CD14-positive monocyte (primary cell): ENCODE measurements around the gene SEL1L3.

- CAGE, long polyA plus RNA = no peak
Measured at GRCh38 chr4:21697428-21698074, 251.0 kb downstream of the KCNIP4 start.

- CAGE, long polyA plus RNA = no peak
Measured at GRCh38 chr4:22491034-22491478, 24.8 kb downstream of the ADGRA3 start.

- CAGE, long polyA plus RNA = no peak
Measured at GRCh38 chr4:22599108-22600173, 83.6 kb upstream of the ADGRA3 start.

GRCh38 chr4:22634497-22634989, 118.7 kb upstream of the ADGRA3 start:
- CAGE, long polyA plus RNA = no peak

GRCh38 chr4:23118227-23118791, 602.4 kb upstream of the ADGRA3 start:
- CAGE, long polyA plus RNA = no peak

DNA sequence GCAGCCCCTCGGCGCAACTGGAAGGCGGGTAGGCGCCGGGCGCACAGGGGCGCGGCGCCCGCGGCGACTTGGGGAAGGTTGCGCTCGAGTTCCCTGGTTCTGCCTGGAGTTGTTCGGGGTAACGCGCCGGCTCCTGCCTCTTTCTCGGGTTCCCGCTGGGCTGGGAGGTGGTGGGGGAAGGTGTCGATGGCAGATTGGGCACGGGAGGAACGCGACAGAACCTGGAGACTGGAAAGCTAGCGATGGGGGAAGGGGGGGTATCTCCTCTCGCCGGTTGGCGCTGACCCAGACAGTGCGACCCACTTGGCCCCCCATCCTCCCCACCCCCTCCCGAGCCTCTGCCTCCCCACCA, 112.4 kb downstream of the DHX15 start:
- CAGE, long polyA plus RNA = no peak

- CAGE, long polyA plus RNA = no peak
Measured at GRCh38 chr4:24849070-24849657, 53.8 kb downstream of the SOD3 start.

DNA sequence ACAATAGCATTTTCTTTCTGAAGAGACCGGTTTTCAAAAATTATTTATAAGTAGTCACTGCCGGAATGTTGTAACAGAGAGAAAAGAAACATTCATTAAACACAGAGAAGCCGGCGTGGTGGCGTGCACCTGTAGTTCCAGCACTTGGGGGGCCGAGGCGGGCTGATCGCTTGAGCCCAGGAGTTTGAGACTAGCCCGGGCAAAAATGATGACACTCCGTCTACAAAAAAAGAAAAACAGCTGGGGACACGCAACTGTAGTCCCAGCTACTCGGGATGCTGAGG, 855 bp downstream of the ZCCHC4 start:
- CAGE, long polyA plus RNA = no peak

DNA sequence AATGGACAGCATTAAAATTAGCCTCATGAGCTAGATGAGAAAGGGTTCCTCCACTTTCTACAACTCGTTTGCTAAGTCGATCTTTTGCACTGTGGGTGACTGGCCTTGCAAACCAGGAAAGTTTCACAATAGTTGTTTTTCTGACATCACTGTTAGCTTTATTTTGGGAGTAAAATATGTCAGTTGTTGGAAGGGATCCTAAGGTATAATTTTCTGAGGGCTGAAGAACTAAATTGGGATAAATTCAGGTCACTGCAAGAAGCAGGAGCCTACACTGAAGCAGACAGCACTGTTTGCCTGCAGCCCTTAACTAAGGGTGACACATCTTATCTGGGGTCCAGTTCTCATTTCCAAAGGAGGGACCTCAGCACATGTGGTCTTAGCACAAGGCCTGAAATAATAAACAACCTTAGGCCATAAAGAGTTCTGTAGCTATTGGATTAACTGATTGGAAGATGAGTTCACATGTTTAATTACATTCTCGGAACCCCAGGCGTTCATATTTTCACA, 29.2 kb downstream of the ANAPC4 start:
- CAGE, long polyA plus RNA = no peak

DNA sequence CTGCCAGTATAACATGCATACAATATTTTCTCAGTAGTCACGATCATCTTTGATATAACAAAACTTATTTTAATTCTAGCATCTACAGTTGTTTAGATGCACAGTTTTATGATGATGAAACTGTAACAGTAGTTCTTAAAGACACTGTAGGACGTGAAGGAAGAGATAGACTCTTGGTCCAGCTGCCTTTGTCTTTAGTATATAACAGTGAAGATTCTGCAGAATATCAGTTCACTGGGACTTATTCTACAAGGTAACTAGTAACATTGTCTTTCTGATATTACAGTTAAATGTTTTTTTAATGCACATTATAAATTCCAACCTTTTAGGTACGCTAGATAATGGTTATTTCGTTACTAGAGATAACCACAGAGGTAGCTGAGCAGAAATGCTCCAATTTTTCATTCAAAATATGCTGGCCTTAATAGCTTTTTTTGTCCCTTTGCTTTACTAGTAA, 39.3 kb downstream of the ANAPC4 start:
- CAGE, long polyA plus RNA = no peak

DNA sequence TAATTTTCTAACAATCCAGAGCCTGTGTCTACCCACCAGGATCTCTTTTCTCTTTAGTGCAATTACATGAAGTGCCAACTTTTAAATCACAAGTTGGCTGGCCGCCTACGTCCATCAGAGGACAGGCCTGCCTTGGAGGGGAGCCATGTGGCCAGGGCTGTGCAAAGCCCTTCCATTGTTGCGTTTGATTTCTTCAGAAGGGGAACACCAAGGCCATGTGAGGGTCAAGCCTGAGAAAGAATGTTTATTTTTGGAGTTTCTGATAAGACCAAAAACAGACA, 63.3 kb downstream of the ANAPC4 start:
- CAGE, long polyA plus RNA = no peak

DNA sequence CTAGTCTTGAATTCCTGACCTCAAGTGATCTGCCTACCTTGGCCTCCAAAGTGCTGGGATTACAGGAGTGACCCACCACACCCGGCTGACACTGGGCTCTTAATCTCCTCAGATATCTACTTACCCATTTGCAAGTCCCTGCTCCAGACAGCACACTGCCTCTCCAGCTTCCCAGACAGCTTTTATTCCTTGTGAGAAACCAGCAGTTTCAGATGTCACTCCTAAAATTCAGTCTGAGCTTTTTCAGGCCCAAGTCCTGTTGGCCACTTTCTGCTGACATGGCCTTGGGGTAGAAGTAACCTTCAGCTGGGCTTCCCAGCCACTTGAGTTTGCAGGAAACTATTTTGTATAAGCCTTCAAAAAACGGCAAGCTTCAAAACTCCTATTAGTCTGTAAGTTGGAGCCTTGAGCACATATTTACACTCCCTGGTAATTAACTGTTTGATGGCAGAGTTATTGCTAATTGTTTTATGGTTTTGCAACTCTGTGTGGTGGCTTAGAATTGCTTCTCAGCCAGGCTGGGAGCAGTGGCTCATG, 86.6 kb upstream of the SLC34A2 start:
- CAGE, long polyA plus RNA = no peak

GRCh38 chr4:25862646-25863405, at the start of gene SEL1L3:
SEL1L3 (minus strand) TSS chr4:25862988.
- CAGE, long polyA plus RNA = no peak

GRCh38 chr4:25874558-25875043, 11.8 kb upstream of the SEL1L3 start:
- CAGE, long polyA plus RNA = no peak

DNA sequence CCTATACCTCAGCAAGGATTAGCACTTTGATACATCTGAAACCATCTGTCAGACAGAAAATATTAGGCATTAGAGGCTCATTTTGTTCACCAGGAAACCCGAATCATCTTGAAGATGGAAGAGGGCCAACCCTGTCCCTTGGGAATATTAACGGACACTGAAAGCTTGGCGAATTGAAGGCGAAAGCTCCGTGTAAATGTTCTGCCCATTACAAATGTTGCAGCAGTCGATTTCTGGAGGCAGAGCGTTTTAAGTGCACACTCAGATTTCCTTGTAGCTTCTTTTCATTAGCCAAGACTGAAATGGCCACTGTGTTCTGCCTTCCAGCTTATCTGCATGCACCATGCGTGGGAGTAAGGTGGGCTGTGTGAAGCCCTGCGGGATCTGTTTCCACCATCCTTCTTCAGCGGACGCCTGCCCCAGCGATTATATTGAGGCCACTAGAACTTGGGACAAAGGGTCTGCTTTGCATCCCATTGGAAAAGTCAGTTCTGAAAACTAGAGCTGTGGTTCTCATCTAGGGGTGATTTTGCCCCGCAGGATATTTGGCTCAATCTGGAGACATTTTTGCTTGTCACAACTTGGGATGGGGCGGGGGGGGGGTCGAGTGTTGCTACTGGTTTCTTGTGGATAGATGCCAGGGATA, 1.4 kb downstream of the SMIM20 start:
- CAGE, long polyA plus RNA = no peak

- CAGE, long polyA plus RNA = no peak
Measured at GRCh38 chr4:26015141-26015846, 101.3 kb downstream of the SMIM20 start.

DNA sequence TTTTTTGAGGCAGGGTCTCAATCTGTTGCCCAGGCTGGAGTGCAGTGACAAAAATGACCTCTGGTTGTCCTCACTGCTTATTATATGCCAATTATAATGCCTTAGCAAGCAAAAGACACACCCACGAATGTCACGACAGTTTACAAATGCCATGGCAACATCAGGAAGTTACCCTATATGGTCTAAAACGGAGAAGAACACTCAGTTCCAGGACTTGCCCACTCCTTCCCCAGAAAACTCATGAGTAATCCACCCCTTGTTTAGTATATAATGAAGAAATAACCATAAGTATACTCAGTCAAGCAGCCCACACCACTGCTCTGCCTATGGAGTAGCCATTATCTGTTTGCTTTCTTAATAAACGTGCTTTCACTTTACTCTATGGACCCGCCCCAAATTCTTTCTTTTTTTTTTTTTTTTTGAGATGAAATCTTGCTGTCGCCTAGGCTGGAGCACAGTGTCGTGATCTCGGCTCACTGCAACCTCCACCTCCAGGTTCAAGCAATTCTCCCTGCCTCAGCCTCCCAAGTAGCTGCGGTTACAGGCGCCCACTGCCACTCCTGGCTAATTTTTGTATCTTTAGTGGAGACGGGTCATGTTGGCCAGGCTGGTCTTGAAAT, 106.2 kb downstream of the SMIM20 start:
- CAGE, long polyA plus RNA = no peak

GRCh38 chr4:26028611-26029223, 114.7 kb downstream of the SMIM20 start:
- CAGE, long polyA plus RNA = no peak

- CAGE, long polyA plus RNA = no peak
Measured at GRCh38 chr4:26032782-26032981, 118.7 kb downstream of the SMIM20 start.

DNA sequence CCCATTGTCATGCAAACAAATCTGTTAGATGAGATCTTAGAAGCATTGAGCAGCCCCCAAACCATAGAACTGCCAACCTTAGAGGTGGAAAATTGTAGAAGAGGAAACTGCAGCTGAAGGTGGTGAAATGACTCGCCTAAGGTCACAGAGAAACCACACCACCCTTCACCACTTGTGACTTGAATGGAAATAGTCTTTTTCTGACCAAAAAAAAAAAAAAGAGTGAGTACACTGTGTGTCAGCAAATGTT, 162.1 kb downstream of the SMIM20 start:
- CAGE, long polyA plus RNA = no peak